Measurements from ENCODE around the genes FBXO41, DGUOK and PCGF1.

GRCh38 chr2:72989700-72990146, 72.4 kb downstream of the EMX1 start:
- PRO-cap, result no peak

GRCh38 chr2:73068994-73069526, 2.5 kb downstream of the SFXN5 start:
- PRO-cap, result no peak

- PRO-cap, result no peak
Measured at GRCh38 chr2:73113816-73114146, 1.0 kb upstream of the RAB11FIP5 start.

GRCh38 chr2:73283793-73284994, at the start of gene FBXO41:
Gene FBXO41 (minus strand): TSS chr2:73284478.
- PRO-cap, result bidirectional peak, plus-strand start at chr2:73284534, minus-strand start at chr2:73284452

DNA sequence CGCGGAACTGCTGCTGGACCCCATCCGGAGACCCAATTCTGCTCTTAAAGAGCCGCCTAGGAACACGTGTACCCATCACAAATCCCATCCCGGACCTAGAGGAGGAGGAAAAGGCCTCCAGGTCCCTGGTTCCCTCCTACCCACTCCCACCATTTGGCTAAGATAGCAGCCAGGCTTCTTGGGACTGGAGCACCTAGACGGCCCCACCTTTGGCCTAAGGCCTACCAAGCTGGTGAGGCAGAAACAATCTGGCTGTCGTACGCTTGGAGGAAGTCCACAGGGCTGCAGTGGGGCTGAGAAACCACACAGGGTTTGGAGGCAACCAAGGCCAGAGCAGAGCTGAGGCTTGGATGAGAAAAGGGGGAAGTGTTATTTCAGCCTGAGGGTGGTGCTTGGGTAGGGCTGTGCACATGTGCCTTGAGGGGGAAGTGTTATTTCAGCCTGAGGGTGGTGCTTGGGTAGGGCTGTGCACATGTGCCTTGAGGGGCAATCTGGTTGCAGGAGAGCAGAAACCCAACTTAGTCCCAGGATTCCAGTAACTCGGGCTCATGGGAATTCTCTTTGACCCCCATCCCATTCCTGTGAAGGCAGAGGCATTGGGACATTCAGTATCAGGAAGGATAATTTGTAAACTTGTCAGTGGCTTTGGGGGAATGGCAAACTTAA, 850 bp upstream of the FBXO41 start:
- PRO-cap, result unidirectional peak, minus-strand start at position 368 of the sequence

GRCh38 chr2:73602074-73602548, 40.1 kb downstream of the NAT8 start:
- PRO-cap, result no peak

GRCh38 chr2:73897051-73897730, 4.4 kb downstream of the ACTG2 start:
- PRO-cap, result no peak

DNA sequence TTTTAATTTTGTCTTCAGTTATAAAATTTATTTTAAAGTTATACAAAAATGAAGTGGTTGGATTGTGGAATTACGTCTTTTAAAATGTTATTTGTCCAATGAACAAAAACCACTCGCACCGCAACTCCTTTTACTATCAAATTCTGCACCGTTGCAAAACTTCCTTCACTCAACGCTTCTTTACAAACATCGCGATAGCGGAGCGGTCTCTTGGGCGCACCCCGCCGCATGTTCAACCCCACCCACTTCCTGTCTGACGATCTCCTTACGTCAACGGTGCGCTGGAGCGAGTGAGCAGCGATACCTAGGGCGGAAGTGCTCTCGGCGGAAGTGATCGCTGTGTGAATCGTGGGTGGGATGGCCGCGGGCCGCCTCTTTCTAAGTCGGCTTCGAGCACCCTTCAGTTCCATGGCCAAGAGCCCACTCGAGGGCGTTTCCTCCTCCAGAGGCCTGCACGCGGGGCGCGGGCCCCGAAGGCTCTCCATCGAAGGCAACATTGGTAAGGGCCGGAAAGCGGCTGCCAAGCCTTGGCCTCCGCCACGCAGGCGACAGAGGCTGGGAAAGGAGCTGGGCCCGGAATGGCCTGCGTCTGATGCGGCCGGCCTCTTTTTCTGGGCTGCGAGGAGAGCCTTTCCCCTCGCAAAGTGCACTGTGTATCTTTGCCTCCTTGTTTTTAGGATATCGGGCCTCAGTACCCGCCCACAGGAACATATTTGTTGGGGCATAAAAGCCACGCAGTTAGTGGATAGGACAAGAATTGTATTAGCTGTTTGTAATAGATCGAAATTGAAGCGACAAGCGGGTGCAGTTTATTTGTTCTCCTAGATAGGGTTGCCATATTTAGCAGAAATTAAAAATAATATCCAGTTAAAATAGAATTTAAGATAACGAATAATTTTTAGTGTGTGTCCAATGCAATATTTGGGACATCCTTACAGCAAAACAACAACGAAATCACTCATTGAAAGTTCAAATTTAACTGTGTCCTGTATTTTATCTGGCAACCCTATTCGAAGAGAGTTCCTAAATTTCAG, at the start of gene DGUOK:
TSS of gene DGUOK (plus strand) at position 327 of the 1,034 bp plus-strand sequence.
- PRO-cap, result bidirectional peak, plus-strand start at position 333 of the sequence, minus-strand start at position 145 of the sequence; bidirectional peak, plus-strand start at position 570 of the sequence, minus-strand start at position 550 of the sequence; bidirectional peak, plus-strand start at position 921 of the sequence, minus-strand start at position 648 of the sequence

- PRO-cap, result bidirectional peak, plus-strand start at chr2:73984078, minus-strand start at chr2:73983772
Measured at GRCh38 chr2:73983419-73983943, 1.2 kb upstream of the TET3 start.

GRCh38 chr2:73991528-73992119, 6.9 kb downstream of the TET3 start:
- PRO-cap, result no peak

- PRO-cap, result no peak
Measured at GRCh38 chr2:74011323-74011926, 26.7 kb downstream of the TET3 start.

GRCh38 chr2:74025818-74026696, 41.3 kb downstream of the TET3 start:
- PRO-cap, result no peak

DNA sequence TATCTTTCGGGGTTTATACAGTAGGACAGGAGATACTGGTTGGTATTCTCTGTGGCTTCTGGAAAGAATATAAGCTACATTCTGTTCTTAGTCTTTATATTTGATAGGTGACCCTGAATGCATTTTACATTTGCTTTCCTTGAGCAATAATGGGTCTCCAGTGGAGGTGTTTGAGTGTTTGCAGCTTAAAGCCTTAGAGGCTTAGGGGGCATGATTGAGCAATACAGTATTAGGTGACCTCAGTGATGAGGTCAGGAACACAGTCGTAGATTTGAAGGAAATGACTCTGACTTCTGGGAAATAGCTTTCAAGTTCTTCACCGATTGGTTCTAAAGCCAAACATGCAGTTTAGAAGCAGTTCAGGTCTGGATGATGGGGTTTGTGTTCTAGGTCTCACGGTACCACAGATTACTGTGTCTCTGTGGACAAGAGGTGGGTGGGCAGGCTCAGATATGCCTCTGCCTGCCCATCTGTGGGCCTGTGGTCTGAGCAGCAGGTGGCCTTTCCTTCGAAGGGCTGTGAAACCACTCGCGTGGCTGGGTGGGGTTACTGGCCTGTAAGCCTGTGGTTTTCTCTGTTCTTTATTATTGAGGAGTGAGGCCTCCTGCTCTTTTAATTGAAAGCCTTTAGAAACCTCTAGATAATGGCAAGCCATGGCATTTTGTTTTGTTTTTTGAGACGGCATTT, 7.8 kb downstream of the MTHFD2 start:
- PRO-cap, result no peak

DNA sequence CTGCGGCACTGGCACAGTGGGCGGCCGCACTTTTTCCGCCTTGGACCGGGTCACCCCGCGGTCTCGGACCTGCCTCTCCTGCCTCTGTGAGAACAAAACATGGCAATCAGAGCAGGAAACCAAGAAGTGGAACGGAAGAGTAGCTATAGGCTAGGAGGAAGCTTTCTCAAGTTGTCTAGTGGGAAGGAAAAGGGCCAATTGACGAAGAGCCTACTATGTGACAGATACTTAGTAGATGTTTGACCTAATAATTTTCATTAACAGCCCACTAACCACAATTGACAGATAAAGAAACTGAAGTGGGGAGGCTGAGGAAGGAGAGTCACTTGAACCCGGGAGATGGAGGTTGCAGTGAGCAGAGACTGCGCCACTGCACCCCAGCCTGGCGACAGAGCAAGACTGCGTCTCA, 5.3 kb downstream of the C2orf81 start:
- PRO-cap, result no peak

GRCh38 chr2:74462426-74463009, 2.7 kb downstream of the MOGS start:
- PRO-cap, result no peak

DNA sequence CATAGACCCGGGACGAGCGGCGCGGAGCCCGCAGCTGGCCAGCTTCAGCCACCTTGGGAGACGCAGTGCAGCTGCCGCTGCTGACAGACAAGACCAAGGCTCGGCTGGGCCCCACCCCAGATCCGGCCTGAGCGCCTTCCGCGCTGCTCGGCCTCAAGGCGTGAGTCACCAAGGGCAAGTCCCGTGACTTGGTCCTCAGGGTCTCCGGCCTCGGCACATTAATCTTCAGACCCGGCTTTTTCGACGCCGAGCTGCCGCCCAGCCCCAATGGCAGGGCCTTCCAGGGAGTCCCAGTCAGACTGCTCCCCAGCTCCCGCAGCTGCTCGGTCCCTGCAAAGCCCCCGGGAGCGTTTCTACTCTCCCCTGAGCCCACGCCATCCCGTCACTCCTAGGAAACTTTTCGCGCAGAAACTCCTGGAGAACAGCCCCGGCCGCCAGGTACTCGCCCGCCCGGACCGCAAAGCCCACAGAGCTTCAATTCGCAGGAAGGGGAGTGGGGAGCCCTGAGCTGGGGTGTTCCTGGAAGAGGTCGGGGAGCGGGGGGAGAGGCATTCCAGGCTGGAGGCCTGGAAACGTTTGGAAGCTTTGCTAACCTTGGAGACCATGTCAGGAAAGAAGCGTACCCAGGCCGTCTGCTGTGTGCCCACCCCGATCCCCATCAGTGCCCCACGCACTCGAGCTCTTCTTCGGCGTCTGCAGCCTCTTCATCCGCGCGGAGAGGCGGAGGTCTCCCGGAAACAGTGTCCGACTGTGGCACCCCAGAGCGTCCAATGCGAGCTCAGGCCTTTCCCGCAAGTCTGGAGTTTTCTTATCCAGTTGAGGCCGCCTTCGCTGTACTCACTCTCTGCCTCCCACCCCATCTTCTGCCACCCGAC, 4.0 kb downstream of the PCGF1 start:
- PRO-cap, result bidirectional peak, plus-strand start at position 187 of the sequence, minus-strand start at position 67 of the sequence

- PRO-cap, result bidirectional peak, plus-strand start at chr2:74507533, minus-strand start at chr2:74507428; bidirectional peak, plus-strand start at chr2:74507789, minus-strand start at chr2:74507696
Measured at GRCh38 chr2:74507073-74508205, at the start of gene PCGF1. Gene PCGF1 (minus strand): TSS chr2:74507695.

- PRO-cap, result no peak
Measured at GRCh38 chr2:74836057-74836484, 2.1 kb downstream of the HK2 start.

GRCh38 chr2:74848992-74850256, 15.5 kb downstream of the HK2 start:
- PRO-cap, result bidirectional peak, plus-strand start at chr2:74849457, minus-strand start at chr2:74849308

GRCh38 chr2:74854084-74854732, 20.3 kb downstream of the HK2 start:
- PRO-cap, result no peak